Subcutaneous adipose tissue (tissue), 3 donors: Measurements from ENCODE around the genes KERA, BTG1 and EEA1.

DNA sequence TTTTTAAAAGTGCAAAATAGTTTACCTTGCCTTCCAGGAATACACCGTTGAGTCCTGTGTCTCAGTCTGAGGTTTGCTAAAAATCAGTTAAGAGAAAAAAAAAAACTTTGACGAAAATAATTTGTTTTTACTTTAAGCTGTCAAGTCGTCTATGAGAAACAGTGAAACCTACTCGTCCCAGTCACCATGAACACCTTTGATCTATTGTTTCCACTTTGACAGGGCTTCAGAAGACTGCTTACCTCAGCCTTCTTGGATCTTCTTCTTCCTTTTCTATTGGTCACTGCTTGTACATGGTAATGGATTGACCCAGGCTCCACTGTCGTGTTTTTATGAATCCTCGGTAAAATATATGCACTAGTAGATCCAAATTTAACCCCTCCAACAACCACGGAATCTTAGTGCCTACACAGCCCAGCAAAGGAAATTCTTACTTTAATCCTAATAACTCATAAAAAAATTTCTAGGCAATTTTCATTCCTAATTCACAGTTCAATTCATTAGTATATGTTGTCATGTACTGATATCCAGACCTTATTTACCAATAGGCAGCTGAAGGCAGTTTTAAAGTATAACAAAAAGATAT is at the start of gene KERA:
Gene KERA, minus strand, starts transcription at position 306 of the 586 bp plus-strand sequence.
- PRO-cap = no peak
- RAMPAGE, long total RNA, 3 experiments = no peak in any of the 3 experiments

- PRO-cap = no peak
- RAMPAGE, long total RNA, 3 experiments = no peak in any of the 3 experiments
These were observed 16.3 kb upstream of the KERA start for GRCh38 chr12:91074075-91074592.

DNA sequence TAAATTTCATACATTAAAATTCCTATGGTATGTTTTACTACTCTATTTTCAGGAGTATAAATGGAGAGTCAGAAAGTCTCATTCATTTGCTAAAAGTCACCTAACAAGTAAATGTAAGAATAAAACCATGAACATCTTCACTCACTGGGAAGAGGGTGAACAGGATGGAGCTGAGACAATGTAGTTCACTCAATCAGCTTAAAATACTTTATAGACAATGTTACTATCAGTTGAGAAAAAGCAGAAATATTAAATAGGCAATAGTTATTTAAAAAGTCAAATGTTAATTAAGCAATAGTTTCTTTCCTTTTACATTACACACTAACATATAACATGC is 1.9 kb upstream of the LUM start:
- PRO-cap = no peak
- RAMPAGE, long total RNA, 3 experiments = no peak in any of the 3 experiments

- PRO-cap = unidirectional peak, minus-strand start at chr12:91142261
- RAMPAGE, long total RNA, 3 experiments = no peak in any of the 3 experiments
These were observed 30.9 kb upstream of the LUM start for GRCh38 chr12:91142078-91142764.

DNA sequence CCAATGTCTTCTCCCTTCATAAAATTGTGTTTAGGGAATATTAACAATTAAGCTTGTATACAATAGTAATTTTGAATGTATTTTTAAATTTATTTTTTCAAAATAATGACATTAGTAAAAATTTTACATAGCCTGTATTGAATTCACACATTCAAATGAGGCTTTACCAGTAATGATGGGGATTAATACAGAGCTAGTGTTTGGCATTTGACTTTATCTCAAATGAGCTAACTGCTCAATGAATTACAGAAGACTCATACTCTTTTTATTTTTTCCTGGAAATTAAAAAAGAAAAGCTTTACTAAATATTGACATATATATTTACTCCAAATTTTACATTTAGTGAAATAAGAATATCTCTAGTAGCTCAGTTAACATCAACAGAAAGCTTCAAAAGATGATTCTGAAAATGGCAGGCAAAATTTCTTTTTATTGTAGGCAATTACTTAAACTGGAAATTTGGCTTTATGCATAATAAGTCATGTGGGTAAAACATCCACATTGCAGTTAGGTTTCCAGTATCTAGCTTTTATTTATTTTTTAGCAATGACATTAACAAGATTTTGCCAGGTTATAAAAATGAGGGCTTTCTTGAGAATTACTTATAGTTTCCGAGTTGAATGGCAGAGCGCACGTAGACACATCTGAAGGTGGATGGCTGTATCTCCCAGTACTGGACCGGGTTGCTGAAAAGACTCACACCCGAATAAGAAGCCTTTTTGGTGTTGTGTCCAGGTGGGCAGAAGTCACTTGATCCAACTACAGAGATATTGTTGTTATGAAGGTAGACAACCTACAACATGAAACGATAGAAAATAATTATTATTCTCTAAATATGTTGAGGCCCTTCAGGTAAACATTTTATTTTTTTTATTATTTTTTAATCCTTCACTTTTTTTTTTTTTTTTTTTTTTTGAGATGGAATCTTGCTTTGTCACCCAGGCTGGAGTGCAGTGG is 34.4 kb upstream of the LUM start:
- PRO-cap = no peak
- RAMPAGE, long total RNA, 3 experiments = no peak in any of the 3 experiments

GRCh38 chr12:91871669-91872360 is 273.8 kb downstream of the BTG1 start:
- PRO-cap = bidirectional peak, plus-strand start at chr12:91872014, minus-strand start at chr12:91871868
- RAMPAGE, long total RNA, 3 experiments = no peak in any of the 3 experiments

DNA sequence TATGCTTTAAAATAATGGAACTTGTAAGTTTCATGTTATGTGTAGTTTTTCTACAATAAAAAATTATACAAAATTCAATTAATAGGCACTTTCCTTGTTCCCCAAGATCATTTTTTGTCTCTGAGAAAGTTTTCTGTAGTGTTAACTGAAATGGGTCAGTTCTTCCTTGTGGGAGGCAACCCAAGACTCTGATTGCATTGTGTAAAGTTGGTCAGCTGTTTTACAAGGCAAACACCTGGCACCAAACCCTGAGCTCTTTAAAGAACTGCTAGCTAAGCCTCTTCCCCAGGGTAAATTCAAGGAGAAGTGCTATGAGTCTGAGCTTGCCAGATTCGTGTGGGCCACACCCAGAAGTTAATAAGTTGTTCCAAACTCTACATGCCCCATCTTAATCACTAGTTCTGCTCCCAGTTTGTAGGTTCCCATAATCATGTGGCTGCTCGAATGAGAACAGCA is 214.6 kb downstream of the BTG1 start:
- PRO-cap = no peak
- RAMPAGE, long total RNA, 3 experiments = no peak in any of the 3 experiments

GRCh38 chr12:91978090-91978478 is 167.6 kb downstream of the BTG1 start:
- PRO-cap = unidirectional peak, minus-strand start at chr12:91978402
- RAMPAGE, long total RNA, 3 experiments = no peak in any of the 3 experiments

DNA sequence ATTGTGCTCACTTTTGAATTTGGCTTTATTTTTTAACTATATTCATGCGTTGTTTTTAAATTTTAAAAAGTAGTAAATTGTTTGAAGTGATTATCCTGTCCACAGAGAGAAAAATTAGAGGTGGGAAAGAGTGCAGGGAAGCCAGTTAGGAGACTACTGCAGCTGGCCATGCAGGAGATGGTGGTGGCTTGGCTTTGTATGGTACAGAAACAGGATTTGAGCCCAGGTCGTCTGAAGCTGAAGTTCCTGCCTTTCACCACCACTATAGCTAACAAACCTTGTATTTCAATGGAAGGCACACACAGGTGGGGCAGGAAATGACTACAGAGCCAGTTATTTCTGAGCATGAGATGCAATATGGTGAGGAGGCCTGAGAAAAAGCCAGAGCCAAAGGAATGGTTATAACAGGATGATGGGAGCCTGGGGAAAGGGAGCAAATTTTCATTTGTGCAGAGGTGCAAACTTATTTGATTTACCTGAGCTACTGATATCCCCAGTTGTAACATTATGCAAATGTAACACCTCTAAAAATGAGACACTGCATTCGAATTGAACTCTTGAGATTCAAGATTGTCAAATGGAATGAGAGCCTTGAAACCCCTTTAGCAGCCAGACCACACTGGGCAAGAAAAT is 103.9 kb downstream of the BTG1 start:
- PRO-cap = no peak
- RAMPAGE, long total RNA, 3 experiments = no peak in any of the 3 experiments

- PRO-cap = no peak
- RAMPAGE, long total RNA, 3 experiments = no peak in any of the 3 experiments
These were observed 28.9 kb downstream of the BTG1 start for GRCh38 chr12:92116535-92117372.

GRCh38 chr12:92143141-92143592 is 2.5 kb downstream of the BTG1 start:
- PRO-cap = unidirectional peak, plus-strand start at chr12:92143407
- RAMPAGE, long total RNA, 3 experiments = no peak in any of the 3 experiments

- PRO-cap = unidirectional peak, minus-strand start at chr12:92145645; bidirectional peak, plus-strand start at chr12:92146209, minus-strand start at chr12:92145845
- RAMPAGE, long total RNA, 3 experiments = start-site peak on the minus strand in 2 of 3 experiments, at chr12:92145845-92145853 at its widest, 224 to 581 reads per replicate
These were observed at the start of gene BTG1 for GRCh38 chr12:92145481-92145936. BTG1 (minus strand) TSS chr12:92145846.

- PRO-cap = no peak
- RAMPAGE, long total RNA, 3 experiments = no peak in any of the 3 experiments
These were observed 182.2 kb upstream of the PLEKHG7 start for GRCh38 chr12:92520712-92520911.

- PRO-cap = no peak
- RAMPAGE, long total RNA, 3 experiments = no peak in any of the 3 experiments
These were observed 100.2 kb upstream of the PLEKHG7 start for GRCh38 chr12:92602620-92603046.

GRCh38 chr12:92827915-92828429 is 101.1 kb downstream of the EEA1 start:
- PRO-cap = no peak
- RAMPAGE, long total RNA, 3 experiments = no peak in any of the 3 experiments

GRCh38 chr12:92923443-92924178 is 5.5 kb downstream of the EEA1 start:
- PRO-cap = no peak
- RAMPAGE, long total RNA, 3 experiments = no peak in any of the 3 experiments

- PRO-cap = bidirectional peak, plus-strand start at chr12:92928540, minus-strand start at chr12:92928523; bidirectional peak, plus-strand start at chr12:92928790, minus-strand start at chr12:92928791; bidirectional peak, plus-strand start at chr12:92929517, minus-strand start at chr12:92929324
- RAMPAGE, long total RNA, 3 experiments = start-site peak on the minus strand in 1 of 3 experiments, at chr12:92928742-92929345 at its widest, 6 to 130 reads per replicate
These were observed at the start of gene EEA1 for GRCh38 chr12:92928400-92929401. EEA1 (minus strand) TSS chr12:92929295.

DNA sequence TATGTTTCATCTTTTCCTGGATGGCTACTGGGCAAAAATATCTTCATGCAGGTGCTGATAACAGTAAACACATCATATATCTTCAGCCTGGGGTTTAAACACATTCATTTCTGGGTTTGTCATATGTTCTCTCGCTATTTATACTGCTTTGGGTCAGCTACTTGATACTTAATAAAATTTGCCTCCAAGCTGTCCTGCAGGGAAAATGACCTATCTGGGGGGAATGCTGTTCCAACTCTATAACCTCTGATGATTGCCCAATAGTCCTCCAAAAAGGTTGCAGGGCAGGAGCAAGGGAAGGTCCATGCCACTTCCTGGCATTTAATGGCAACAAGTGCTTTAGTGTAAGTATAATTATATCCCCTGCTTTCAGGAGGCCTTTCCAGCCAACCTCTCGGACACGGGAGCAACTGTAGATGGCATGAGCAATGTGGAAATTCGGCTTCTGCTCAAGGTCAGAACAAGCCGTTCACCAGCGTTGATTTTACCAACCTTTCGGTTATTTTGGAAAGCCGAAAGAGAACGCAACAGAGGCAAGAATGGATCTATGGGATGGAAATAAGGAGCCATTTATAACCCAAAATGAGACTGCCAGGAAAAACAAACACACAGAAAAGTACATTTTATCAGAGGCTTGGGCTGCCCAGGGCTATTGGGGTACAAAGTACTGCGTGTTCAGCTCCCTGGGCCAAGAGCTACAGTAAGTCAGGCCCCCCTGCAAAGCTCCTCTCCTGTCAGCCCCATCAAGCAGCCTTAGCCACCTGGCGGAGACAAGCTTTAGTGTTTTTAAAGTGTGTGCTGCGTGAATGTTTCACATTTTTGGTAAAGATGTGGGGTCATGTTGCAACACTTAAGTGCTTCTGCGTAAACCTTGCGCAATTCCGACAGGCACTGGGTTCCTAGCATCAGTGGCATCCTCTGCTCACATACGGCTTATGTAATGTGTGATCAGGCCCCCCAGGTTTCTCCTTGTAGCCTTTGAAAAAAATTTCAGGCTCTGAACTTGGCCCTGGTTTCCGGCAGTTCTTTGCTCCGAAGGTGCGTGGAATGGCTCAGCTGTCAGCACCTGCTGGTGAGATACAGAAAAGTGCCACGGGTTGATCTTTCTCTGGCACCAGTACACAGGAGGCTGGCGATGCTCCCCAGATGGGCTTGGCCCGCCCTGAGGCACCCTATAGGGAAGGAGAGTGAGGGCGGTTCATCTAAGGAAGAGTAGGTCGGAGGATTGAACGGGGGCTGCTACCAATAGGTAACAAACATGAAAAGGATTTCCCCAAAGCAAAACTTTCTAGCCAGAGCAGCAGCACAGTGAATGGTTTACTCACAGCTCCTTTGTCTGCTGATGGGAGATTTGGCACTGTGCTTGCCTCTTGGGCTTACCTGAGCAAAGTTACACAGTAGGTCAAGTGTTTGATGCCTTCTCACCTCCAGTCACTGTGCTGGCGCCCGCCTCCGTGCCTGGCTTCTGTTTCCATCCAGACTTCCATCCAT is 198.5 kb upstream of the EEA1 start:
- PRO-cap = no peak
- RAMPAGE, long total RNA, 3 experiments = no peak in any of the 3 experiments

DNA sequence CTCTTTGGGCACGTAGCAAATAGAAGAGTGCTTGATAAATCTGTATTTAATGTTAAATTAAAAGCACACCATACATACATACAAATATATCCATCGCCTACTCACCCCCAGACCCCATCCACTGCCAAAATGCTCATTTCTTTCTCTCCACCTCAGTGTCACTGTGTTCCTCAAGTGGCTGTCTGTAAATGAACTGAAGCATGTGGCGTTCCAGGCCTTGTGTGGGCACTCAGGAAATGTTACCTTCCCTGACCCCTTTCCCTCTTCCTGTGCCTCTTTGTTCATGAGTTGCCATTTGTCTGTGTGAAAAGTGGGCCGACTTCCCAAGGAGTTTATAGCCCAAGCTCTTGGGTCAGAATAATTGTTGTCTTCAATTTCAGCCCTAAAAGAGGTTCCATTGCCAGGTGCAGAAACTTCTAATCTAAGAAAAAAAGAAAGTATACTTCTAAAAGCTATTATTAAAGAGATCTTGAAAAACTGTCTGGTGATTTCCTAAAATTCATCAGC is 201.3 kb upstream of the EEA1 start:
- PRO-cap = no peak
- RAMPAGE, long total RNA, 3 experiments = no peak in any of the 3 experiments

GRCh38 chr12:93201907-93202437 is 175.8 kb upstream of the NUDT4 start:
- PRO-cap = no peak
- RAMPAGE, long total RNA, 3 experiments = no peak in any of the 3 experiments